Mammary microvascular endothelial cell (primary cell): ENCODE results near the genes XCL2 and SLC19A2.

DNA sequence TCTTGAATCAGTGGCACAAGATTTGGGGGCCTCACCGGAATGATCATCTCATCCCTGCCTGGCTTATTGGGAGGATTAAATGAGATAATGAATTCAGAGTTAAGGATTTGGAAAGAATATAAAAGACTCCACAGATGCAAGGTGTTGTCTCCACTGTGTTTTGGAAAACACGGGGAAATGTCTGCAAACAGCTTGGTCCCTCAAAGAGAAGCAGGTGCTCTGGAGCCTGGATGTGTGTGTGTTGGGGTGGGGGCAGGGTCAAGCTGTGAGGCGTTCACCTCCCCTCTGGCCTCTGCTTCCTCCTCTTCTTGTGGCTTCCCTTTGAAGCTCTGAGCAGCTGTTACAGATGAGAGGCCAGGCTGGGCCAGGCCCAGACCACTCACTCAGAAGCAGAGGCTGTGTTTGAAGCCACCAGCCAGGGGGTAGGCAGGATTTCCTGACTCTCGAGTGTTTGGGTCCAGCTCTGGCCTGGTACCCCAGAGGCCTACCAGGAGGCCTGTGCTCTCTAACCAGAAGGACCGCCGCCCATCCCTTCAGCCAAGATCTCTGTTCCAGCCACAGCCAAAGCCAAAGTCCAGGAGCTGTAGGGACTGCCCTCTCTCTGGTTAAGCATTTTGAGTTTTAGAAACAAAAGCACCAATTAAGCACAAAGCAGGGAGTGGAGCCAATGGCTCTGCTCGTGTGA, 20.2 kb downstream of the RCSD1 start:
- RAMPAGE, long total RNA: no peak

- RAMPAGE, long total RNA: no peak
These were observed 24.9 kb downstream of the RCSD1 start for GRCh38 chr1:167654913-167655345.

DNA sequence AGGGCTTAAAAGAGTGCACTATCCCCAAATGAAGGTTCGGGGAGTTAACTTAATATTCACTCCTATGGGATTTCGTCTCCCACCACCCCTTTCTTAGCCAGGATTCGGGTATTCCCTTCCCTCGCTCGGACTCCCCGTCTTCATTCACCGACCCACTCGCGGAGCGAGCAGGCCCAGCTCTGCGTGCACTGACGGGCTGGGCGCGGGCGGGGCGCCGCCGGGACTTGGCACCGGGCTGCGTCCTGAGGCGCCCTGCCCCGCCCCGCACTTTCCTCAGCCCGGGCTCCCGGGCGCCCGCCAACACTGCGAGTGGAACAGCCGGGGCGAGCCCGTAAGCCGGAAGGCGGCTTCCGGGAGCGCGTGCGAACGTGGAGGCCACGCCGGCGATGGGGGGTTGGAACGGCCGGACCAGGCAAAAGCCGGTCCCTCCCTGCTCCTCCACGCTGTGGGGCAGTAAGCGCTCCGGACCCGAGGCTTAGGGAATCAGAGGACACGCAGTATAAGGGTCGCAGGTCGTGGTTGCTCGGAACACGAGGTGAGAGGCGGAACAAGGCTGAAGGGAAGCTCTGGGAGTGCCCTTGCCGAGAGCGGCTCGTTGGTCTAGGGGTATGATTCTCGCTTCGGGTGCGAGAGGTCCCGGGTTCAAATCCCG, 7.5 kb upstream of the MPZL1 start:
- RAMPAGE, long total RNA: no peak

DNA sequence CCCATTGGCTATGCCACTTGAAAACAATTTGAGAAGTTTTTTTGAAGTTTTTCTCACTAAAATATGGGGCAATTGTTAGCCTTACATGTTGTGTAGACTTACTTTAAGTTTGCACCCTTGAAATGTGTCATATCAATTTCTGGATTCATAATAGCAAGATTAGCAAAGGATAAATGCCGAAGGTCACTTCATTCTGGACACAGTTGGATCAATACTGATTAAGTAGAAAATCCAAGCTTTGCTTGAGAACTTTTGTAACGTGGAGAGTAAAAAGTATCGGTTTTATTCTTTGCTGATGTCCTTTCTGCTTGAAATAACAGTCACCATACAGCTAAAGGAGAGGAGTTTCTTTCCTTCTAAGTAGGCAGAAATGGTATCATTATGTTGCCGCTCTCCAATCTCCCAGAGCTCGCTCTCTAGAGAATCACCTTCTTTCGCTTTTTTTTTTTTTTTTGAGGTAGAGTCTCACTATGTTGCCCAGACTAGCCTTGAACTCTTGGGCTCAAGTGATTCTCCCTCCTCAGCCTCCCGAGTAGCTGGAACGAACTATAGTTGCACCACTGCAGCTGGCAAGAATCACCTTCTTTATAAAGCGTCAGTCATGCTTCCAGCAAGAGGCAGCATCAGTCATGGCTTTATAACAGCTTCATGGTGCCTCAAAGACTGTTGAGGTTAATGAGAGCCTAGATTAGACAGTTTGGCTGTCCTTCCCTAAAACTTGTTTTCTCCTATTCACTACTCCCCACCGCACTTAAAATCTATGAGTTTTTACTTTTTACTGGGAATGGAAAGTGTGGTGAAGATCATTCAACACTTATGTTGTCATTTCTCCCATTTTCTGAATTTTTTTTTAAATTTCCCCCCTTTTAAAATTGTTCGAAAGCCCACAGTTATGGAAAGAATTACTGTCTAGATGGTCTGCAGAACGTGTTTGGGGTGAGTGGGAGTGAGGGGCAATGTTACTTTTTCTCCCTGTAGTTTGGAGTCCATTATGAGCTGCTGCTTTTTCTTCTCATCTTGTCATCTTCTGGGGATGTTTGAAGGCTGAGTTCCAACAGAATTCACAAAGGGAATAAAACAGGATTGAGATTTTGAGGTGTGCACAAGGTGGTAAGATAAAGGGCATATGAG, 67.0 kb downstream of the MPZL1 start:
- RAMPAGE, long total RNA: no peak

GRCh38 chr1:167974680-167975014, 37.8 kb upstream of the MPC2 start:
- RAMPAGE, long total RNA: no peak

GRCh38 chr1:168081642-168082839, 54.7 kb downstream of the GPR161 start:
- RAMPAGE, long total RNA: no peak

DNA sequence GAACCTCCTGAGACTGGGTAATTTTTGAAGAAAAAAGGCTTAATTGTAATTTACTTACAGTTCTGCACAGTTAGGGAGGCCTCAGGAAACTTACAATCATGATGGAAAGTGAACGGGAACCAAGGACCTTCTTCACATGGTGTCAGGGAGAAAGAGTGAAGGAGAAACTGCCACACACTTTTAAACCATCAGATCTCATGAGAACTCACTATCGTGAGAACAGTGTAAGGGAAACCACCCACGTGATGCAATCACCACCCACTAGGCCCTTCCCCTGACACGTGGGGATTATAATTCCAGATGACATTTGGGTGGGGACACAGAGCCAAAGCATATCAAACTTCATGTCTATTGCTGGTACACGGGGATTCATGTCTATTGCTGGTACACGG, 5.4 kb upstream of the SFT2D2 start:
- RAMPAGE, long total RNA: no peak

DNA sequence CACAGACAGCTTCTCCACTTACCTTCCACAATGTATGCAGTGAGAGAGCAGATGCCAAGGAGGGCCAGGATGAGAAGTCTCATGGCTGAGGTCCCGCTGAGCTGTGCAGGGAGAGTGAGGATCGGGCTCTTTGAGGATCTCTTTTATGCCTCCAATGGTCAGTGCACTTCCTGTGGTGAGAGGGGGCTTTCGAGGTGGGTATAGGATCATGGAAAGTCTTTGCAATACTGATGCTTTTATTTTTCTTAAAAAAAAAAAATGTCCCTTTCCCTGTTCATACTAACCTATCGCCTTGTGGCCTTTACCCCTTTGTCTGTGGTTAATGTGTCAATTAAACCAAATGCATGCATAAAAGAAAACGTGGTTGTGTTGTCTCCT, at the start of gene XCL2:
Gene XCL2, minus strand, starts transcription at position 116 of the 378 bp plus-strand sequence.
- RAMPAGE, long total RNA: no peak

DNA sequence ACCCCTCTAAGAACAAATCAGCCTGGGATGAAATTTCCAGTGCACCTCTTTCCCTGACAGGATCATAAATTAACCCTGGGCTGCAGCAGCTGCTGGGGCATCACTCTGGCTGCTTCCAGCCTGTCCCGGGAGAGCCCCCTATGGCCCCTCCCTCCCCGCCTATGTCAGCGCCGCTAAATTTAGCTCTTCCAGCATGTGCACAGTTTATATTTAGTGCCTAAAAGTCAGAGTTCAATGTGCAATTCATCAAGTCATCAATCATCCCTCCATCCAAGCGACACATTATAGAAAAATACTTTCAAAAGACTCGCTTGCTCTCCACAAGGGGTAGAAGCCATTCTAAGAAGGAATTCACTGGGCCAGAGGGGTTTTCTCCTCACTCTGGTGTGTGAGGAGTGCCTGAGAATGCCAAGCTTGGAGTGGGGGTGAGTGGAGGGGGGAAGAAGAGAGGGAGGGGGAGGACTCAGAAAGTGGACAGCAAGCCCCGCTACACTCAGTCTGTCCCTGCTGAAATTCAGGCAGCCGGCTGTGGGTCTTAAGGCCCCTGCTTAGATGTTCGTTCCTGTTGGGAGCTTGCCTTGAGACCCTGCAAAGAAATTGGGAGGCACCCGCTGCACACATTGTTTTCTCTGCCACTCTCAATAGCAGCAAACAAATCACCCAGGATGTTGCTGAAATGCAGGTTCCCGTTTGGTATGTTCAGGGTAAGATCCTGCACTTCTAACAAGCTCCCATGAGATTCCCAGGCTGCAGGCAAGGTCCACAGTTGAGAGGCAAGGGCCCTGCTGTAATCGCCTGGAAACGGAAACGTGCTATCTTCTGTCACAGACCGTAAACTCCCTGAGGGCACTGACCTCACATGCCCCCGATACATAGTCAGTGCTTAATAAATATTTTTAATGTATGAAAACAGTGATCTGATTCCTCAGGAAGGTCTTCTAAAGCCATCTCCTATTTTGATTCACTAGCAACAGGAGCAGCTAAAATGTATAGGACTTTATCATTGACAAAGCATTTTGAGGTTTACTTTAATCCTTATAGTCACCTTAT, 37.6 kb downstream of the XCL1 start:
- RAMPAGE, long total RNA: no peak

DNA sequence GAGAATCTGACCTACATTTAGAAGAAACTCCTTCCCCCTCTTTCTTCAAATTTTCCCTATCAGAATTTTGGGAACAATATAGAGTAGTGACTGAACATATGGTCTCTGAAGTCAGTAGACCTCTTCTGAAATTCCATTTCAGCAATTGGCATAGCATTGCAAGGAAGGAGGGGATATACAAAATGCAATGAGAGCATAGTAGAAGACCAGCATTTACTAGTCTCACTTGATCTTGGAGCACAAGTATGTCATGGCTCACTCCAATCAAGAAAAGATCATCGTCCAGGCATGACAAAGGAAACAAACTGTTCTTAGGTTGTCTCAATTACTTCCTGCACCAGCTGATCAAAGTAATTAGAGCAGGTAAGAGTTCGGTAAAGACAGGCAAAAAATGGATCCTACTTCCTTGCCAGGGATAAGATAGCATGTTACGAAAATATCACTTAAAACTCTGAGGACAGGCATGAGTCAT, 46.5 kb downstream of the XCL1 start:
- RAMPAGE, long total RNA: no peak

- RAMPAGE, long total RNA: no peak
These were observed 2.8 kb downstream of the DPT start for GRCh38 chr1:168726034-168726848.

DNA sequence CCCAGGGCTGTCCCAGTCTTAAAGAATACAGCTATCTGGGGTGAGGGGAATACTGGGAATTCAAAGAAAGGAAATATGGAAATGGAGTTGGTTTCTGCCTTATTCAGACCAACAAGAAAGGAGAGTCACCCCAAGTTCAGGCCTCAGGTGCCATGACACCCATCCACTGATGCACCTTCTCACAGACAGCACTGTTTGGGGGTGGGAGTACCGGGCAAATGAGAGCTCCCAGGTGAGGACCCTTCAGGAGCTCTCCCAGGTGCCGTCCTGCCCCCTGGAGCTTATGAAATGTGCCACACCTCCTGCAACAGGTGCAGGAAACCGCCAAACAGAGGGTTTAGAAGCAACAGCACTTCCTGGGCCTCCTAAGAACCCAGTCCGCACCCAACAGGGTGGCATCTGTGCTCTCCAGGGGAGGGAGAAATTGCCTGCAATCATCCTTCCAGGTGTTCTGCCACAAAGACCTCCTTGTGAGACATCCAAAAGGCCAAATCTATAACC, 87.8 kb upstream of the ATP1B1 start:
- RAMPAGE, long total RNA: no peak

DNA sequence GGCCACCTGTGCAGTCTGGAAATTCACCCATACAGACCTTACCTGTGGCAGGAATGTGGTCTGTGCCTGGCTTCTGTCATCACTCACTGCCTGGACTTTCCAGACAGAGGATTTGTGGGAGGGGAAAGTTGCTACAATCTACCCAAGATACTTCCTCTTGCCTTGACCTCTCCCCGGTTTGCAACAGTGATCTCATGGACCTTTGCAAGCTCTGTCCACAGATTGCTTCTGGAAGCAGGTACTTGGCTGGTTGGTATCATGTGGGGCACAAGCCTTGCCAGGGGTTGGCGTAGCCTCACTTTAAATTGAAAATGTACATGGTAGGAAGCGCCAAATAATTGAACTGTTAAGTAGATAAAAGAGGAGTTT, 58.3 kb upstream of the ATP1B1 start:
- RAMPAGE, long total RNA: no peak

- RAMPAGE, long total RNA: no peak
These were observed 53.7 kb upstream of the ATP1B1 start for GRCh38 chr1:169052715-169053244.

DNA sequence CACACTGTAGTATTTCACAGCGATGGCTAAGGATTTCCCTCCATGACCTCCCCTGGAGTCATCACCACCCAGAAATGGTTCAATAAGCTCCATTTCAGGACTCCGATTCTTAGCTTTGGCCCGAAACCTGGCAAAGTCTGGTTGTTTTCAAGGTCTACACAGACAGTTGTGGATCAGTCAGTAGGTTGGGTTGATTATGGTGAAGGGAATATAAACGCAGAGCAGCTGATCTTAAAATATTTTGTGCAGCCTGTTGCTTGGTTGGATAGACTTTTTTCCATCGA, 887 bp downstream of the ATP1B1 start:
- RAMPAGE, long total RNA: no peak

GRCh38 chr1:169110242-169110712, 3.8 kb downstream of the ATP1B1 start:
- RAMPAGE, long total RNA: no peak

- RAMPAGE, long total RNA: start-site peak on the plus strand at chr1:169111311-169111402, 43 and 13 reads in 2 replicates
These were observed 4.9 kb downstream of the ATP1B1 start for GRCh38 chr1:169111097-169112133.

DNA sequence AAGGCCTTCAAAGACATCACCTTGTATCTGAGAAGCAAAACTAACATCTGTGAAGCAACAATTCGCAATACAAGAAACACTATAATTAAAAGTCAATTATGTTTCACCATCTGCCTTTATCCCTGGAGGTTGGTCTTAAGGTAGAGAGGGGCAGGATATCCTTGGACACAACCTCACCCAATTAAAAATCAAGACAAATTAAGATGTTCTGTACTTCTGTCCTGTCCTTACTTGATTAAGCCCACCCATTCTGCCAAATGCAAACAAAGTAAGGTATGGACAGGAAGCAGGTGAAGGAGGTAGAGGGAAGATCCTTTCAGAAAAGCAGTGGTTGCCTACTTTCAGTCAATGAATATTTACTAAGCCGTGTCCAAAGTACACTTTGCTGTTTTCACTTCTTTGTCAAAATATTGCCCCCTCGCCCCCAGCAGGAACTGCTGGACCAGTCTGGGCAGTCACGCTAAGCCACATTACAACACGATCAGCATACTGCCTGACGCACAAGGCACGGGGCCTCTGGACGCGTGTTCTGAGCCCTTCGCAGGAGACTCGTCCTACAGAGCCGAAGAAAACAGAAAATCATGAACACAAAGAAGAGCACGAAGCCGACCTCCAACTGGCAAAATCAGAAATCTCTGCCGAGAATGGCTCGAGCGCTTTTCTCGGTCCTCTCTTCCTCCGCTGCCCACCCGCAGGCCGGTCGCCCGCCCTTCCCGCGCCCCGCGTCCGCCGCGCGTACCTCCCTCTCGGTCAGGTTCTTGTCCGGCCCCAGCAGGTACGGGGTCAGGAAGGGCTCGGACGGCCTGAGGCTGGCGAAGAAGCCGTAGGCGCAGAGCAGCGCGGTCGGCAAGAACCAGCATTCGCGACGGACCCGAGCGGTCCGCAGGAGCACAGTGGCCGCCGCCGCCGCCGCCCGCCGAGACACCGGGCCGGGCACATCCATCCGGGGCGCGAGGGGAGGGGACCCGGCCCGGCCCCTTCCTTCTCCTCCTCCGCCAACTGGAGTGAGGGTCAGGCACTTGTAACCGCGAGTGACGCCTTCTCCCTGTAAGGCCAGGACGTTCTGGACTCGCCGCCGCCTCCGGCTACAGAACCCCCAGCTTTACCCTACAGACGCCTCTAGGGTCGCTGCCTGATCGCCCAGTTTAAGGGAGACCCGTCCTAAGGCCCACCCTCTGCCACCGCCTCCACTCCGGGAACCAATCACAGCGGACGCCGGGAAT, at the start of gene SLC19A2:
Gene SLC19A2, minus strand, starts transcription at position 1,121 of the 1,223 bp plus-strand sequence.
- RAMPAGE, long total RNA: no peak

GRCh38 chr1:169604440-169605273, 18.4 kb upstream of the F5 start:
- RAMPAGE, long total RNA: no peak

GRCh38 chr1:169727171-169727698, 6.6 kb downstream of the SELE start:
- RAMPAGE, long total RNA: no peak